ENCODE results near the genes ANTKMT, RPUSD1, LMF1, BAIAP3, GNPTG and CLCN7.

GRCh38 chr16:720754-721238 is at the start of gene ANTKMT:
ANTKMT (plus strand) TSS chr16:721146.
- PRO-cap, 6 experiments: peak in 6 of 6 experiments; most common plus-strand start chr16:721146 (in 6); most common minus-strand start chr16:721055 (in 6)
- RAMPAGE, long total RNA, 2 experiments: no peak in any of the 2 experiments
- RRBS: 2% methylated on average over 32 of the region's 58 CpGs

DNA sequence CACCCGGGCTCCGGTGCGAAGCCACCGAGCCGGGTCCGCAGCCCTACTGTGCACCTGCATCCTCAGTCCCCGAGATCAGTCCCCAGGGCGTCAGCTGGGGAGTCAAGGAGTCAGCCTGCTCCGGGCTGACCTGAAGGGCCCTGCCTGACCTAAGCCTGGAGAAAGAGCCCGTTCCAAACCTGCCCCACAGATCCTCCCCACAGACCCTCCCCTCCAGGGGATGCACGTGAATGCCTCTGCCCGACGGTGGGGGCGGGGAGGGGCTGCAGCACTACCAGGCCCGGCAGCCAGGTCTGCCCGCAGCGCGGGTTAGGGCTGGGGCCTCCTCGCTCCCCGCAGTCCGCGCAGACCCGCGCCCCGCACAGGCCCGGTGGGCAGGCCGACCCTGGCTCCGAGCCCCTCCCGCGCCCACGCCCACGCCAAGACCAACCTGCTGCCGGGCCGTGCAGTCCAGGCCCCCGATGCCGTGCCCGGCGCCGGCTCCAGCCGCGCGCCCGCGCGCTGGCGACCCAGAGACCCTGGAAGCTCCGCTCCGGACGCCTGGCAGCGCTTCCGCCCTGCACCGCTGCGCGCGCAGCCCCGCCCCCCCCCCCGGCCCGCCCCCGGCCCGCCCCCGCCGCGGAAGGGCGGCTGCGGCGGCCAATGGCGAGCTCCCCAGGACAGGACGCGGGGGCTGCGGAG is at the start of gene RPUSD1:
TSS of gene RPUSD1 (minus strand) at position 556 of the 681 bp plus-strand sequence.
- PRO-cap, 6 experiments: peak in 6 of 6 experiments; most common minus-strand start position 538 of the sequence (in 4)
- RAMPAGE, long total RNA, 2 experiments: no peak in any of the 2 experiments
- RRBS: 2% methylated on average over 37 of the region's 70 CpGs

GRCh38 chr16:807715-808246 is 7.2 kb upstream of the GNG13 start:
- PRO-cap, 6 experiments: peak in 6 of 6 experiments; most common plus-strand start chr16:807969 (in 3); most common minus-strand start chr16:807800 (in 5)
- RAMPAGE, long total RNA, 2 experiments: no peak in any of the 2 experiments
- RRBS: 4% methylated on average over 9 of the region's 59 CpGs

GRCh38 chr16:866468-867150 is 66.1 kb upstream of the GNG13 start:
- PRO-cap, 6 experiments: no peak in any of the 6 experiments
- RAMPAGE, long total RNA, 2 experiments: no peak in any of the 2 experiments
- RRBS: no CpG with 5 or more reads among the region's 13 CpGs

DNA sequence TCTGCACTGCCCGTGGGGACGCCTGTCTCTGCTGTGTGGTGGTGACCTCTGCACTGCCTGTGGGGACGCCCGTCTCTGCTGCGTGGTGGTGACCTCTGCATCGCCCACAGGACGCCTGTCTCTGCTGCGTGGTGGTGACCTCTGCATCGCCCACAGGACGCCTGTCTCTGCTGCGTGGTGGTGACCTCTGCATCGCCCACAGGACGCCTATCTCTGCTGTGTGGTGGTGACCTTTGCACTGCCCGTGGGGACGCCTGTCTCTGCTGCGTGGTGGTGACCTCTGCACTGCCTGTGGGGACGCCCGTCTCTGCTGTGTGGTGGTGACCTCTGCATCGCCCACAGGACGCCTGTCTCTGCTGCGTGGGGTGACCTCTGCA is 67.3 kb downstream of the LMF1 start:
- PRO-cap, 6 experiments: no peak in any of the 6 experiments
- RAMPAGE, long total RNA, 2 experiments: no peak in any of the 2 experiments
- RRBS: no CpG with 5 or more reads among the region's 21 CpGs

DNA sequence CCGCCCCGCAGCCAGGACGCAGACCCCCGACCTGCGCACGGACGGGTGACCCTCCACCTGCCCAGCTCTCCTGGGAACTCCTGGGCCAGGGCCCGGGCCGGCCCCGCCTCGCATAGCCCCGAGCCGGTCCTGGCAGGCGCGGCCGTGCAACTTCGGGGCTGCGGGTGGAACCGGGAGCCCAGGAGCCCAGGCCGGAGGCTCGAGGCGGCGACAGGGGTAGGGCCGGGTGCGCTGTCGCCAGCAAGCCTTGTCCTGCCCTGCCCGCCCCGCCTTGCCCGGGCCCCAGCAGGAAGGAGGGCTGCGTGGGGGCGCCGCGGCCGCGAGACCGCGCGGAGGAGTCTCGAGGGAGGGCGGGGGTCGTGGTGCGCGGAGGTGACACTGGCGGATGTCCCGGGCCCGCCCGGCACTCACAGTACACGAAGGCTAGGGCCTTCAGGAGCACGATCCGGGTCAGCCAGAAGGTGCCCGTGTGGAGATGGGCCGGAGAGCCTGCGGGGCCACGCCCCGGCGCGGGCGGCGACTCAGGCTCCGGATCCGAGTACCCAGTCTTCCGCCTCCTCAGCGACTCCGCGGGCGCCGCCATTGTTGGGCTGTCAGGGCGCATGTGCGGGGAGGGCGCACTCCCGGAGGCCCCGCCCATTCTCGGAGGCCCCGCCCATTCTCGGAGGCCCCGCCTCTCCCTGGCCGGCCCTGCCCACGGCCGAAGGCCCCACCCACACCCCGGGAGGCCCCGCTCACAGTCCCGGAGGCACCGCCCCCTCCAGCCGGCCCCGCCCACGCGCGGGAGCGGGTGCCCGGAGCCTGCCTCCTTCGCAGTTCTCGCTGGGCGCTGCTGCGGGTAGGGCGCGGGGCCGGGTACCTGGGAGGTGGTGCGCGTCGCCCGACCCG is at the start of gene LMF1:
TSS of gene LMF1 (minus strand) at position 608 of the 888 bp plus-strand sequence.
- PRO-cap, 6 experiments: peak in 6 of 6 experiments; most common plus-strand start position 815 of the sequence (in 6); most common minus-strand start position 587 of the sequence (in 3)
- RAMPAGE, long total RNA, 2 experiments: start-site peak on the minus strand in 2 of 2 experiments, centred at positions 589 to 598 of the sequence, 18 to 22 reads per replicate
- RRBS: 2% methylated on average over 49 of the region's 102 CpGs

GRCh38 chr16:1076925-1077639 is 4.5 kb downstream of the SSTR5 start:
- PRO-cap, 6 experiments: no peak in any of the 6 experiments
- RAMPAGE, long total RNA, 2 experiments: no peak in any of the 2 experiments
- RRBS: 6% methylated on average over 3 of the region's 15 CpGs

DNA sequence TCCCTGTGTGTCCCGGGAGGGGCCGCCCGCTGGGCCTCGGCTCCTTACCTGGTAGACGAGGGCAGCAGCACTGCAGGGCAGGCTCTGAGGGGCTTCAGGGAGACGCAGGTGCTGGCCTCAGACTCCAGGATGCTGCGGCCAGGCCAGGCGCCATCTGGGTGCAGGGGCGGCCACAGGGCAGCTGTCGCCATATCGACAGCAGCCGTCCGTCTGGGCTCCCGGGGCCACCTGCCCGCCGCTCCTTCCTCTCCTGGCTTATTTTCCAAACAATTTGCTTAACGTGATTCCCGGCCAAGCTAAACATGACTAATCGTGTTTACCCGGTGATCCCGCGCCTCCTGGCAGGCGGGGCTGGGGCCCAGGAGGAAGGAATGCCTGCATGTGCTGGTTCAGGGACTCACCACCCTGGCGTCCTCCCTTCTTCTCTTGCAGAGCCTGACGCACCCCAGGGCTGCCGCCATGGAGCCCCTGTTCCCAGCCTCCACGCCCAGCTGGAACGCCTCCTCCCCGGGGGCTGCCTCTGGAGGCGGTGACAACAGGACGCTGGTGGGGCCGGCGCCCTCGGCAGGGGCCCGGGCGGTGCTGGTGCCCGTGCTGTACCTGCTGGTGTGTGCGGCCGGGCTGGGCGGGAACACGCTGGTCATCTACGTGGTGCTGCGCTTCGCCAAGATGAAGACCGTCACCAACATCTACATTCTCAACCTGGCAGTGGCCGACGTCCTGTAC is 6.0 kb downstream of the SSTR5 start:
- PRO-cap, 6 experiments: peak in 1 of 6 experiments; most common minus-strand start position 230 of the sequence (in 1)
- RAMPAGE, long total RNA, 2 experiments: no peak in any of the 2 experiments
- RRBS: 43% methylated on average over 13 of the region's 47 CpGs

DNA sequence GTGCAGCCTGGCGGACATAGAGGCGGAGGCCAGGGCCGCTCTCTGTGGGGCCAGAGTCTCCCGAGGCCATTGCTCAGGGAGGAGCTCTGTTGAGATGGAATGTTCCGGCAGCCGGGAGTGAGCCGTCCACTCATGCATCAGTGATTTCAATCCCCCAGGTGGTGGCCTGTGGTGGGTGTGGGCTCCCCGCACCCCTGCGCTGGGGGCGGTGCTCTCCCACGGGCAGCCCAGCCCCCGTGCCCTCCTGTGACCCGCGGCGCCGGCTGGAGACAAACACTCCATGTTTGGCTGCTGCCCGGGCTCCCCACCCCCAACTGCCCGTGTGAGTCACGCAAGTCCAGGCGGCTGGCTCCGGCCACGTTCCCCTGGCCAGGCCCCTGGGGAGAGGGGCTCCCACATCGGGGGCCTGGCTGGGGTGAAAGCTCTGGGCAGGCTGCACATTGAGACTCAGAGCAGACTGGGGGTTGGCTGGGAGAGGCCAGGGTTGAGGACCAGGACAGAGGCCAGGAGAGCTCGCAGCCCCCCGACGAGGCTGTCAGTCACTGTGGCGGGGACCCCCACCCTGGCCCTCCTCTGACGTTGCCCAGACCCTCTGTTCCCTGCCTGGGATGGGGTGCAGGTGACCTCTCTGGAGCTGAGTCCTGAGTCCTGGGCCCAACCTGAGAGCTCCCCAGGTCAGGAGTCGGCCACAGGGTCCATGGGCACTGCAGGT is 29.5 kb downstream of the CACNA1H start:
- PRO-cap, 6 experiments: peak in 4 of 6 experiments; most common plus-strand start position 455 of the sequence (in 2); most common minus-strand start position 119 of the sequence (in 2)
- RAMPAGE, long total RNA, 2 experiments: no peak in any of the 2 experiments
- RRBS: 11% methylated on average over 6 of the region's 29 CpGs

- PRO-cap, 6 experiments: no peak in any of the 6 experiments
- RAMPAGE, long total RNA, 2 experiments: no peak in any of the 2 experiments
- RRBS: 0% methylated on average over 1 of the region's 9 CpGs
Measured at GRCh38 chr16:1221646-1221975, 3.5 kb downstream of the TPSG1 start.

DNA sequence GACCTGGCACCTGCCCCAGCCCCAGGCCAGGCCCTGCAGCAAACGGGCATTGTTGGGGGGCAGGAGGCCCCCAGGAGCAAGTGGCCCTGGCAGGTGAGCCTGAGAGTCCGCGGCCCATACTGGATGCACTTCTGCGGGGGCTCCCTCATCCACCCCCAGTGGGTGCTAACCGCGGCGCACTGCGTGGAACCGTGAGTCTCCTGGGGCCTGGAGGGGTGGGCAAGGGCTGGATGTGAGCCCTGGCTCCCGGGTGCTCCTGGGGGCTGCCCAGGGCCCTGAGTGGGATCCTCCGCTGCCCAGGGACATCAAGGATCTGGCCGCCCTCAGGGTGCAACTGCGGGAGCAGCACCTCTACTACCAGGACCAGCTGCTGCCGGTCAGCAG is 620 bp downstream of the TPSD1 start:
- PRO-cap, 6 experiments: no peak in any of the 6 experiments
- RAMPAGE, long total RNA, 2 experiments: no peak in any of the 2 experiments
- RRBS: no CpG with 5 or more reads among the region's 14 CpGs

GRCh38 chr16:1314492-1314766 is 5.0 kb downstream of the UBE2I start:
- PRO-cap, 6 experiments: no peak in any of the 6 experiments
- RAMPAGE, long total RNA, 2 experiments: no peak in any of the 2 experiments
- RRBS: 76% methylated on average over 4 of the region's 9 CpGs

- PRO-cap, 6 experiments: peak in 1 of 6 experiments; most common plus-strand start chr16:1317961 (in 1)
- RAMPAGE, long total RNA, 2 experiments: no peak in any of the 2 experiments
- RRBS: 53% methylated on average over 3 of the region's 41 CpGs
Measured at GRCh38 chr16:1317228-1318313, 8.1 kb downstream of the UBE2I start.

DNA sequence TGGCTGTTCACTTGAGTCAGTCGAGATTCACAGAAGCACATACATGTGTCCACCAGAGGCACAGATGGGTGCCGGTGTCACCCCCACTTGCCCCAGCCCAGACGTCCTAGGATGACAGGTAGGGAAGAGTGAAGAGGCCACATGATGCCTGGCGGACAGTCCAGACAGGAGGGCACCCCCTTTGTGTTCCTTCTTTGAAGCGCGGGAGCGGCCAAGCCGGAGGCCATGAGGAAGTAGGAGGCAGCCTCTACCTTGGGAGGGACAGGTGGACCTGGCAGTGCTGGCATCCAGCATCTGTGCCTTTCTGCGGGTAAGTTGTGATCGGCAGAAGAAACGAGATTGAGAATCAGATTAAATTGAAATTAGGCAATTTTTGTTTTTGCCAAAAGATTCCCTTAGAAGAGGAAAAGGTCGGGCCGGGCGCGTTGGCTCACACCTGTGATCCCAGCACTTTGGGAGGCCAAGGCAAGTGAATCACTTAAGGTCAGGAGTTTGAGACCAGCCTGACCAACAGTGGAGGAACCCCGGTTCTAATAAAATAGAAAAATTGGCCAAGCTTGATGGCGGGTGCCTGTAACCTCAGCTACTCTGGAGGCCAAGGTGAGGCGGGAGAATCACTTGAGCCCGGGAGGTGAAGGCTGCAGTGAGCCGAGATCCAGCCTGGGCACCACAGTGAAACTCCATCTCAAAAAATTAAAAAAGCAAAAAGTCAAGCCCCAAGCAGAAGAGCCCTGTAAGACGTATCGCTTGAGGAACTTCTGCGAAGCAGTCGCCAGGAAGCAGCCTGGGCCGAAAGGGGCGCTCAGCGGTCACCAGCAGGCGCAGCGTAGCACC is 9.1 kb downstream of the UBE2I start:
- PRO-cap, 6 experiments: peak in 1 of 6 experiments; most common plus-strand start position 162 of the sequence (in 1)
- RAMPAGE, long total RNA, 2 experiments: no peak in any of the 2 experiments
- RRBS: 94% methylated on average over 1 of the region's 29 CpGs

- PRO-cap, 6 experiments: no peak in any of the 6 experiments
- RAMPAGE, long total RNA, 2 experiments: no peak in any of the 2 experiments
- RRBS: no CpG with 5 or more reads among the region's 25 CpGs
Measured at GRCh38 chr16:1320239-1320848, 10.9 kb downstream of the UBE2I start.

GRCh38 chr16:1333398-1333755 is at the start of gene BAIAP3:
BAIAP3 (plus strand) TSS chr16:1333645.
- PRO-cap, 6 experiments: peak in 6 of 6 experiments; most common plus-strand start chr16:1333645 (in 5); most common minus-strand start chr16:1333542 (in 3)
- RAMPAGE, long total RNA, 2 experiments: no peak in any of the 2 experiments
- RRBS: 2% methylated on average over 13 of the region's 46 CpGs

- PRO-cap, 6 experiments: peak in 1 of 6 experiments; most common minus-strand start chr16:1342967 (in 1)
- RAMPAGE, long total RNA, 2 experiments: no peak in any of the 2 experiments
- RRBS: 14% methylated on average over 3 of the region's 45 CpGs
Measured at GRCh38 chr16:1342205-1343173, 9.0 kb downstream of the BAIAP3 start.

GRCh38 chr16:1351663-1352501 is at the start of gene GNPTG:
GNPTG (plus strand) TSS chr16:1351931.
- PRO-cap, 6 experiments: peak in 6 of 6 experiments; most common plus-strand start chr16:1351931 (in 6); most common minus-strand start chr16:1351872 (in 2)
- RAMPAGE, long total RNA, 2 experiments: no peak in any of the 2 experiments
- RRBS: 1% methylated on average over 52 of the region's 98 CpGs

GRCh38 chr16:1474871-1475783 is at the start of gene CLCN7:
CLCN7 (minus strand) TSS chr16:1475028.
- PRO-cap, 6 experiments: peak in 6 of 6 experiments; most common plus-strand start chr16:1475143 (in 6); most common minus-strand start chr16:1475025 (in 6)
- RAMPAGE, long total RNA, 2 experiments: no peak in any of the 2 experiments
- RRBS: 1% methylated on average over 31 of the region's 101 CpGs

DNA sequence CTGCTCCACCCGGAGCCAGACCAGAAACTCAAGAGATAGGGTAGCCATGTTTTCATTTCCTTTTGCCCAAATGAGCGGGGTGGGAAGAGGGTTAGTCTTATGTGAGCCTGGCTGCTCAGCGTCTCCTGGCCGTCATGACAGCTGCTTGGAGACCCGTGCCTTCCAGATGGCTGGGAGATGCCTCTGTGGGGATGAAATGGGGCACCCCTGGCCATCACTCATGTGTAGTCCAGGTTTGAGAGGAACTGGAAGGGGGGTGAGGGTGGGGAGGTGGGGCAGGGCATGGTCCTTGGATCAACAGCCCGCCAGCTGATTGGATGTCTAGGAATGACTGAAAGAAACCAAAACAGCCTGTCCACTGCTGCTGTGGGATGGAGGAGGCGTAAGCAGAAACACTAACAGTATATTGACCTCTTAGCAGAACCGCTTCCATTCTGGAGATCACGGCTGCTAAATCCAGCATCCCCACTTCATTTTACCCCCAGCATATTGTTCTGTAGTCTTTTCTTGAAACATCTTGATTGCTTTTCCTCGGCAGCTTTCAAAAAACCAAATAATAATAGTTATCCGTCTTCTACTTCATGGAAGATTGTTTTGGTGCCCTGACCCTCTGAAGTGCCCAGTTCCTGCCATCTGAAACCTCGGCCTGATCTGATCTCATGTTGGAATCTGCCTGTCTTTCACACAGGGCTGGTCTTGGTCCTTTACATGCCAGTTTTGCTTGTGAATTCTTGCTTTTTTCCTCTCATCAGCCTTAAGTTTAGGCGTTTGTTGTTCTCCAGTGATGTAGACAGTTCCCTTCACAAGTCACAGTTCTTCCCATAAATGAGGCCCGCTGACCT is 6.8 kb upstream of the MAPK8IP3 start:
- PRO-cap, 6 experiments: no peak in any of the 6 experiments
- RAMPAGE, long total RNA, 2 experiments: no peak in any of the 2 experiments
- RRBS: 60% methylated on average over 1 of the region's 14 CpGs

Measured in heart left ventricle (tissue), 7 donors.